Right ventricle myocardium (tissue), 1 donor: ENCODE data around the gene DNAJC4.

DNA sequence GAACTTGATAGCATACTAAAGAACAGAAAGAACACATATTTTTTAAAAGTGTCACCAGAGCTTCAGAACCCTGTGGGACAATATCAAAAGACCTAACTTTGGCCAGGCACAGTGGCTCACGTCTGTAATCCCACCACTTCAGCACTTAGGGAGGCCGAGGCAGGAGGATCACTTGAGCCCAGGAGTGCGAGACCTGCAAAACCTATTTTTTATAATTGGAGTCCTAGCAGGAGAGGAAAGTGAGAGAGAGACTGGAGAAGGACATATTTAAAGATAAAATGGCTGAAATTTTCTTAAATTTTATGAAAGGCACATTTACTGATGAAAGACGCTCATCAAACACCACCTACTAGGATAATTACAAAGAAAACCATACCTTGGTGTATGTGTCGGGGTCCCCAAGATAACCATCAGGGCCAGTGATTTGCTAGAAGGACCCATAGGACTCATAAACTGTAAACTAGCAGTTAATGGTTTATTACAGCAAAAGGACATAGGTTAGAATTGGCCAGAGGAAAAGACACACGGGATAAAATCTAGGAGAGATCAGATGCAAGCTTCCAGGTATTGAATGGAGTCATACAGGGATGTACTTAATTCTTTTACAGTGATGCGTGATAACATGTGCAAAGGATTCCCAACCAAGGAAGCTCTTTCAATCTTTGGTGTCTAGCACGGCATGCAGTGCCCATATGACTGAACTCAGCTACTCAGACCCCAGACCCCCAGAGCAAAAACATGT, 40.8 kb downstream of the ZFTA start:
- PRO-cap, 2 experiments: no peak in any of the 2 experiments

DNA sequence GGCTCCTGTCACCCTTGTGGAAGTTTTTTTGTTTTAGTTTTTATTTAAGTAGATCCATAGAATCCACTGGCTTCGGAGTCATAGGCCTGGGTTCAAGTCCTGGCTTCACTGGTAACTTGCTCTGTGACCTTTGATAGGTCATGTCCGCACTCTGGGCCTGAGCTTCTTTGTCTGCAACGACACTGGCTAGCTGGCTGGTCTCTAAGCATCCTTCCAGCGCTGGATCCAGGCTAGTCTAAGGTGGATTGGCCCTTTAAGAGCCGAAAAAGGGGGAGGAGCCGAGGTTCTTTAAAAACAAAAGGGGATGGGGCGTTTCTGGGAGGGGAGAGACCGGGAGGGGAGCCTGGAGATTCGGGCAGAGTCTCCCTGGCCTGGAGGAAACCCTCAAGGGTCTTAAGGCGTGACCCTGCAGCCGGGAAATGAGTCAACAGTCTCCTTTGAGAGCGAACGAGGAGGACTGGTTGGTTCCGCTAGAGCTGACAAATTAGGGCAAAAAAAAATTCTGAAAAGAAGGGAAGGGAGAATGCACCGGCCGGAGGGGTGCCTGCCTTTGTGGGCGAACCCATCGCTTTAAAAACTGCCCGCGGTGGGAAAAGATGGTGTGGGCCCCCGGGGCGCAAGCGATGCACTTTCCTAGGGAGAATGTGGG, 1.1 kb downstream of the ZFTA start:
- PRO-cap, 2 experiments: peak in 2 of 2 experiments; most common plus-strand start position 325 of the sequence (in 1); most common minus-strand start position 227 of the sequence (in 2)

DNA sequence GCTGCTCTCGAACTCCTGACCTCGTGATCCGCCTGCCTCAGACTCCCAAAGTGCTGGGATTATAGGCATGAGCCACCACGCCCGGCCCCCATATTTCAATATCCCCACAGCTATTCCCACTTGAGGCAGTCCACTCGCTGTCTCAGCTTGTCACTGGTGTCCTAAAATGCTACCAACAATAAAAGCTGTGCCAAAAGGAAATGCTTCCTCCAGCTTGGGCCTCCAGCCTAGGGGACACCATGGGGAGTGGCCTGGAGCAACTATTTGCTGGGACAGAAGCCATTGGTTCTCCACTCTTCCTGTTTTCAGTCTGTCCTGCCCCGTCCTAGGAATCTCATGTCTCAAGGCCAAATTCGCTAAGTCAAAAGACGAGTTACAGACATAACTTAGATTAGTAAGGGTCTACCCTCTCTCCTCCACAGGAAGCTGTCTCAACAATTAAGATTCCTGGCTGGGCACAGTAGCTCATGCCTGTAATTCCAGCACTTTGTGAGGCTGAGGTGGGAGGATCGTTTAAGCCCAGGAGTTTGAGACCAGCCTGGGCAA, 7.3 kb upstream of the SPINDOC start:
- PRO-cap, 2 experiments: no peak in any of the 2 experiments

GRCh38 chr11:63841409-63842035, 2.6 kb downstream of the MARK2 start:
- PRO-cap, 2 experiments: no peak in any of the 2 experiments

GRCh38 chr11:63842514-63843681, 4.0 kb downstream of the MARK2 start:
- PRO-cap, 2 experiments: no peak in any of the 2 experiments

DNA sequence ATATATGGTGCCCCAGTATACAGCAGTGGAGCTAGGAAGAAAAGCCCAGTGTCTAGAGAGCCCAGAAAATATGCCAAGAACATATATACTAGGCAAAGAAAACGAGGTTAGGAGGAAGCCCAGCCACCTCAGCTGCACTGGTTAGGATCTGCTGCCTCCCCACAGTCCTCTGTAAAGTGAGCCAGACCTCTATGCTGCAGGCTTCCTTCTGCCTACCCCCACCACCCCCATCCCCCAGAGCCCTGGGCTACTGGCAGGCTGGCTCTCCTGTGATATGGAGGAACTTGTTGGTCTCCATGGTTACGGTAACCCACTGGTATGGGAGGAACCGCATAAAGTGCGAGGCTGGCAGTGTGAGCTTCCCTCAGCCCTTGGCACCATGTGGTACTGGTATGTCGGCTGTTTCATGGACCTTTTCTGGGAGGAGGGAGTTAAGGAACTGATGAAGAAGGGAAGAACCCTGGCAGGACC, 34.2 kb downstream of the RCOR2 start:
- PRO-cap, 2 experiments: no peak in any of the 2 experiments

DNA sequence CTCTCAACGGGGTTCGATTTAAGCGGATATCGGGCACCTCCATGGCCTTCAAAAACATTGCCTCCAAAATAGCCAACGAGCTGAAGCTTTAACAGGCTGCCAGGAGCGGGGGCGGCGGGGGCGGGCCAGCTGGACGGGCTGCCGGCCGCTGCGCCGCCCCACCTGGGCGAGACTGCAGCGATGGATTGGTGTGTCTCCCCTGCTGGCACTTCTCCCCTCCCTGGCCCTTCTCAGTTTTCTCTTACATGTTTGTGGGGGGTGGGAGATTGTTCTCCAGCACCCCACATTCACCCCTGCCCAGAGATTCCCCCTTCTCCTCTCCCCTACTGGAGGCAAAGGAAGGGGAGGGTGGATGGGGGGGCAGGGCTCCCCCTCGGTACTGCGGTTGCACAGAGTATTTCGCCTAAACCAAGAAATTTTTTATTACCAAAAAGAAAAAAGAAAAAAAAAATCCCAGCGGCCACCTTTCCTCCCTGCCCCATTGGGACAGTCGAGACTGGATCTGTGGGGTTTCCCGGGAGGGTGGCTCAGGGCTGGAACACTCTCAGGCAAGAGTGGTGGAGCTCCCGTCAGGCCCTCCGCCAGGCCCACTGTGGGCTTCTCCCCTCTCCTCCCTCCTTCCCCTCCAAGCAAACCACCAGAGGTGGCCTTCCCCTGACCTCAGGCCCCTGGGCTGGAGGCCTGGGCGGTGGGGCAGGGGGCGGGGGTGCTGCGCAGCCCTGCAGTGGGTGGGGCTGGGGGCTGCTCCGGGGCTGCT, 7.6 kb downstream of the RCOR2 start:
- PRO-cap, 2 experiments: no peak in any of the 2 experiments

- PRO-cap, 2 experiments: peak in 2 of 2 experiments; most common plus-strand start chr11:63918004 (in 2); most common minus-strand start chr11:63918007 (in 2)
Measured at GRCh38 chr11:63917701-63918559, 966 bp upstream of the RCOR2 start.

GRCh38 chr11:64000112-64000434, 13.8 kb downstream of the OTUB1 start:
- PRO-cap, 2 experiments: no peak in any of the 2 experiments

DNA sequence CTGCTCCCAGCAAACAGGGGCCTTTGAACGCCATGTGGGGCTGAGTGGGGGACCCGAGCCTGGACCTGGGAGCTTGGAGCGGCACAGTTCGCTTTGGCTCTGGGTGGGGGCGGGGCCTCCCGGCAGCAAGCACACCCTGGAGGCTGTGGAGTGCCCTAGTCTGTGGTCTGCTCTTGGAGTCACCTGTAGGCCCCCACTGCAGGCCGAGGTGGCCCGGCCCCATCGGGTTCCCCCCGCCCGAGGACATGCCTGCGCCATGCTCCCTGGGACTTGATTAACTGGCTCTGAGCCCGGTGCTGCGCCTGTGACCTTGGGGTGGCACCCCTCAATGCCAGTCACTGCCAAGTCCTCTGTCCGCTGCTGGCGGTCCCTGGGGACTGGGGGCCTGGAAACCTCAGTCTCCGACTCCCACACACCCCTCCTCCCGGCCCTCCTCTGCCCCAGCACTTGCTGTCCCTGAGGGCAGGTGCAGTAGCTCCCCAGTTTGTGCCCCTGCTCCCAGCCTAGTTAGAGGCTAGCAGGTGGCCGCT, 16.7 kb upstream of the FLRT1 start:
- PRO-cap, 2 experiments: peak in 2 of 2 experiments; most common plus-strand start position 353 of the sequence (in 2)

DNA sequence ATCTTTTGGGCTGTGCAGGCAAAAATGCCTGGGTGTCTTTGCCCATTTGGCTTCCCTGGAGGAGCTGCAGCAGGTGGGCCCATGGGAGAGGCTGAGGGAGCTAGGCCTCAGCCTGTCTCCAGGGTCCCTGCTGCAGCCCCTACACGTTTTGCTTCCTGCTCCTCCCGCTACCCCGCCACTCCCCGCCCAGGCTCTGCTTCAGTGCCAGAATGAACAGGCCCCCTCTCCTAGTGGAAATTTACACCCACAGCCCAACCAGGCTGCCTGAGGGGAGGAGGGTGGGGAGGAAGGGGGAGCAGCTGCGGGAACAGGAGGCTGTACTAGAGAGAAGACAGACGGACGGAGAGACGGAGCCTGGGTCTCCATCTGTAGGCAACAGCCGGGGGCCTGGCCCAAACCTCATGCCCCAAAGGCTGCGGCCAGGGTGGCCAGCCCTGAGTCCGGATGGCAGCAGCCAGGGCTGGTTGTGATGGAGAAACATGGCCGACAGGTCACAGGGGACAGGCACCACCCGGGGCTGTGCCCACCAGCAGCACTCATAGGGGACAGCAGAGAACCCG, 20.5 kb downstream of the FLRT1 start:
- PRO-cap, 2 experiments: no peak in any of the 2 experiments

DNA sequence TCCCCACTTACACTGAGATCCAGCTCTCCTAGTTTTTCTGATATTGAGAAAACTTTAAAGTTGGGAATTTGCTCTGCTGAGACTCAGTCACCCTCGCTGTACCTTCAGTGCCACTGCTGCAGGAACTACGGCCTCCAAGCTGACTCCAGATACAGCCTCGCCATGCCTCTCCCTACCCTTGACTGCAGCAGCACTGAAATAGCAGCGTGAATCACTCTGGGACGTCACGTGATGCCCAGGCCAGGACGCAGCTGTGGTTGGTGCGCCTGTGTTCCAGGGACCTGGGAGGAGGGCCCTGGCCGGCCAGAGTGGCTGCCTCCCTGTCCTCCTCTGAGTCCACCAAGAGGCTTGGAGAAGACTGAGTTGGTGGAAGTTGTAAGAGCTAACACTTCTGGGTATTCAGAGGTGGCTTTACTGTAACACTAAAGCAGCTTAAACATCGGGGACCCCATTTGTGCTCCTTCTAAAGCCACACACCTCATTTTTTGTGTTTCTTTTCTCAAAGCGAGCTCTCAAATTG, 4.4 kb upstream of the STIP1 start:
- PRO-cap, 2 experiments: peak in 2 of 2 experiments; most common plus-strand start position 306 of the sequence (in 2); most common minus-strand start position 184 of the sequence (in 2)

- PRO-cap, 2 experiments: no peak in any of the 2 experiments
Measured at GRCh38 chr11:64195505-64196104, 9.6 kb downstream of the STIP1 start.

DNA sequence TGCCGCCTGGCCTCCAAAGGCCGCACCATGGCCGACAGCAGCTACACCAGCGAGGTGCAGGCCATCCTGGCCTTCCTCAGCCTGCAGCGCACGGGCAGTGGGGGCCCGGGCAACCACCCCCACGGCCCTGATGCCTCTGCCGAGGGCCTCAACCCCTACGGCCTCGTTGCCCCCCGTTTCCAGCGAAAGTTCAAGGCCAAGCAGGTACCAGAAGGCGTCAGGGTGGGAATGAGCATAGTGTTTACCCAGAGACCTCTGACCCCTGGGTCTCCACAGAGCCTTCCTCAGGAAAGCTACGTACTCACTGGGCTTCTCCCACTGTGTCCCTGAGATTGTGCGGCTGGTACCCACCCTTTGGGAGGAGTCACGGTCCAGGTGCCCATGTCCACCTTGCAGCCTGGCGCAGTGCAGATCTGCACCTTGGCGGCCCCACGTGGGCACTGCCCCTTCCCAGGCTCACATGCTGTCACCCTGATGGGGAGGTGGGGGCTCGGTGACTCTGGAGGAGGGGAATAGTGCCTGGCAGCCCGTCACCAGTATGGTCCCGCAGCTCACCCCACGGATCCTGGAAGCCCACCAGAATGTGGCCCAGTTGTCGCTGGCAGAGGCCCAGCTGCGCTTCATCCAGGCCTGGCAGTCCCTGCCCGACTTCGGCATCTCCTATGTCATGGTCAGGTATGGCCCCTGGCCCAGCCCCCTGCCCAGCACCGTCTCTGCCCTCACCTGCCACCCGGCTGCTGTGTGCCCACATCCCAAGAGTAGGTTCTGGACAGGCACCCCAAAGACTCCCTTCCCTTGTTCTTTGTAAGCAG, 5.3 kb downstream of the TRPT1 start:
- PRO-cap, 2 experiments: no peak in any of the 2 experiments

DNA sequence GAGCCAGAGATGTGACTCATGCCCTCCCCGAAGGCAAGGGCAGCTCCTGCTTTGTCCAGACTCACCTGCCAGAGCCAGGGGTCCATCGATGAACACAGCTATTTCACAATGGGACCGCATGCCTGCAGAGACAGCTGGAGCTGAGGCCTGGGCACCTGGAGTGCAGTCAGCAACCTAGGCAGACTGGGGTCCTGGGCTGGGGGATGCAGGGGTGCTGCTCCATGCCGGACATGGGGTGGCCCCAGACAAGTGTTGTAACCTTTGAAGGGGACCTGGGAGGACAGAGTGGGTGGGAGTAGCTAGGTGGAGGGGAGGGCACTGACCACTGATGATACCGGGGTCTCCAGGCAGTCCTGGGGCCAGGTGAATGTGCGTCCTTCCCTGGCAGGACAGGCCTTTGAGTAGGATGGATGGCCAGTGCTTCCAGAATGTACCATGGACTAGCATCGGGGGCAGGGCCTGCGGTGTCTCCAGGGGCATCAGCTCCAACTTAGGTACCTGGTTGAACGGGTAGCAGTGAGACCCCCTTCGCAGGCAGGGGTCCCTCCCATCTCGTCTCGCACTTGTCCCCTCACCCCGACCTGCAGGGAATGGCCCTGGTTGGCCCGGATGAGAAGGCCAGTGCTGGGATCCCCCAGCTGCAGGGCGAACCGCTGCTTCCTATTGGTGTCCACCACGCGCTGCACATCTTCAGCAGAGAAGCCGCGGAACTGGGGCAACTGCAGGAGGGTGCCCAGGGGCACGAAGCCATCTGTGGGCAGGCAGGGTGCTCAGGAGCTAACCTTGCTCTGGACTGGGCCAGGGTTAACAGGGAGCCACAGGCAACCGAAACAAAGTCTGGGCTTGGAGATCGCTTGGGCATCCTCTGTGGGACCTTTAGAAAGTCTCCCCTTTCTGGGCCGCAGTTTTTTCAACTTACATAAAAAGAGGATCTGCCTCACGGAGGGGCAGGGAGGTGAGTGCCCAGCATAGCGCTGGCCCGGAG, 1.5 kb downstream of the TRPT1 start:
- PRO-cap, 2 experiments: no peak in any of the 2 experiments

DNA sequence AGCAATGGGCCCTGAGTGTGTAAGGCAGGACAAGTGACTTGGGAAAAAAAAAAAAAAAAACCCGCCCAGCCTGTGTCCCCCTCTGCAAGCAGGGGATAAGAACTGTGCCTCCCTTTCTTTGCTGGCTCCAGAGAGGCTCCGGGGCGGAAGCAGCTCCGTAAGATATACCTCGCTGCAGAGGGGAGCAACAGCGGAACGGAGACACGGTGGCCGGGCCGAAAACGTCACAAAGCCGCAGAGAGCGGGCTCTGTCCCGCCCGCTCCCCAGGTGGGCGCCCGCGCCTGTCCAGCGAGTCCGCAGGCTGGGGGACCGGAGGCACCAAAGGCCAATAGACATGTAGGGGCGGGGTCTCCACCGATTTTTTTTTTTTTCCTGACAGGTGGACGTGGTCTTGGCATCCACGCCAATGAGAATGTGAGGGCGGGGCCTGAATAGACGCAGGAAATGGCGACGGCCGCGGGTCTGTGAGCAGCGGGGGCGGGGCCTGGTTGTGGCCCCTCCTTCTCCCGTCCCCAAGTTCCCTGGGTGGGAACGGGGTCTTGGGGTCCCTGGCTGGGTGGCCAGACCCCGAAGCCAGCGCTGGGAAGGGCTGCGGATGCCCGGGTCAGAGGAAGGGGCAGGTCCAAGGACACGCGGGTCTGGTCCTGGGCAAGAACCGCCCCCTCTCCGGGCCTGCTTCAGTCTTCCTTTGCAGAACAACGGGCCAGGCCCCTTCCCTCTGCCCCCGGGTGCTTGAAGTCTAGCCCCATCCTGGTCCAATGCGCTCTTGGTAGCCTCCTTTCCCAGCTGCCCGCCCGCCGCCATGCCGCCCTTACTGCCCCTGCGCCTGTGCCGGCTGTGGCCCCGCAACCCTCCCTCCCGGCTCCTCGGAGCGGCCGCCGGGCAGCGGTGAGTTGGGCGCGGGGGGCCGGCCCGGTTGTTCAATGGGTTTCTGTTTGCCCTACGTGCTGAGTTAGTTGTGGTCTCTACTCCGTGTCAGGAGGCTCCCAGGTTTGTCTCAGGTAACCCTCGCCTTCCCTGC, at the start of gene DNAJC4:
TSS of gene DNAJC4 (plus strand) at position 497 of the 1,022 bp plus-strand sequence.
- PRO-cap, 2 experiments: peak in 2 of 2 experiments; most common plus-strand start position 516 of the sequence (in 2); most common minus-strand start position 286 of the sequence (in 2)

DNA sequence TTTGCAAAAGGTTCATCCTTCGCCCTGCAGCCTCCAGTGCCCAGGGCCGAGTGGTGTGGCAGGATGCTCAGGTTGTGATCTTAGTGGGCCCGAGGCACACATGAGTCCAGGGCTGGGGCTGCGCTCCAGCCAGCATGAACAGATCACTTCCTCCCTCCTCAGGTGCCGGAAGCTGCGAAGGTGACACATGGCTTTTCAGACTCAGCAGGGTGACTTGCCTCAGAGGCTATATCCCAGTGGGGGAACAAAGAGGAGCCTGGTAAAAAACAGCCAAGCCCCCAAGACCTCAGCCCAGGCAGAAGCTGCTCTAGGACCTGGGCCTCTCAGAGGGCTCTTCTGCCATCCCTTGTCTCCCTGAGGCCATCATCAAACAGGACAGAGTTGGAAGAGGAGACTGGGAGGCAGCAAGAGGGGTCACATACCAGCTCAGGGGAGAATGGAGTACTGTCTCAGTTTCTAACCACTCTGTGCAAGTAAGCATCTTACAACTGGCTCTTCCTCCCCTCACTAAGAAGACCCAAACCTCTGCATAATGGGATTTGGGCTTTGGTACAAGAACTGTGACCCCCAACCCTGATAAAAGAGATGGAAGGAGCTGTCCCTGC, 2.6 kb upstream of the ENSG00000286264 start:
- PRO-cap, 2 experiments: no peak in any of the 2 experiments

- PRO-cap, 2 experiments: no peak in any of the 2 experiments
Measured at GRCh38 chr11:64239705-64240135, 1.2 kb upstream of the ENSG00000286264 start.

DNA sequence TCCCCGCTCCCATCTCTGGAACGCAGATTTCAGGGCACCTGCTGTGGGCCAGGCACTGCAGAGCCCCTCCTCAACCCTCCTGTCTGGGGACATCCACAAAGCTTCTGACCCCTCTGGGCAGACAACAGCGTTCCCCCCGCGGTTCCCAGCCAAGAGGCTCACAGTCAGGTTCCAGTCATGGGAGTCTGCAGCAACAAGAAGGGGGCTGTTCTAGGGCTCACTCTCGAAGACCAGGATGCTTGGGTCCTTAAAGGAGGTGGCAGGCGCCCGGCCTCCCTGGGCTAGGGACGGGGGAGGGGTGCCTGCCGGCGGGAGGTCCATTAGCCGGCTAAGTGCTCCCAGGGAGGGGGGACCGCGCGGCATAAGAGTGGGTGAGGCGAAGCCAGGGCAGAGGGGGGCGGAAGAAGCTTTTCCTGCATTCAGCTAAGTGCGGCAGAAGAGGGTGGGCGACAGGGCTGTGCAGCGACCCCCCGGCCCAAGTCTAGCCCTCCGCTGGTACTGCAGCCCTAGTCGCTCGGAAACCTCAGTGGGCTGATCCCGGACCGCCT, 556 bp upstream of the PLCB3 start:
- PRO-cap, 2 experiments: no peak in any of the 2 experiments

DNA sequence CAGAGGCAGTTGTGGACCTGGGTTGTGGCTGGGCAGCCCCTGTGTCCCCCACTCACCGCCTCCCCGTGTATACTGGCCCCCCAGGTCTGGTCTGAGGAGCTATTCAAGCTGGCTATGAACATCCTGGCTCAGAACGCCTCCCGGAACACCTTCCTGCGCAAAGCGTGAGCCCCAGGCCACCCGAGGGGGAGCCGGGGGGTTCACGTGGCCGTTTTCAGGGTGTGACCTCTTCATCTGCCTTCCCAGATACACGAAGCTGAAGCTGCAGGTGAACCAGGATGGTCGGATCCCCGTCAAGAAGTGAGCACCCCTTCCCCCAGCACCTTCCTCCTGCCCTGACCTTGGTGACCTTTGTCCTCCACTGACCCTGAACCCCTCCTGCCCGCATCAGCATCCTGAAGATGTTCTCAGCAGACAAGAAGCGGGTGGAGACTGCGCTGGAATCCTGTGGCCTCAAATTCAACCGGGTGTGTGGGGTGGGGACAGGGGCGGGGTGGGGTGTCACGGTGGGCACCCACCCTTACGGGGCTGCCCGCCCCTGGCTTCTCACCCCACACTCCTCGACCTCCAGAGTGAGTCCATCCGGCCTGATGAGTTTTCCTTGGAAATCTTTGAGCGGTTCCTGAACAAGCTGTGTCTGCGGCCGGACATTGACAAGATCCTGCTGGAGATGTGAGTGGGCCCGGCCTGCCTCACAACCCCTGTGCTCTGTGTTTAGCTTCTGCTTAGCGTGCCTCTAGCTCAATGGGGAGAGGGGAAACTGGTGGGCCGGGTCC, 4.0 kb downstream of the PLCB3 start:
- PRO-cap, 2 experiments: no peak in any of the 2 experiments